CMK (cell line): ENCODE measurements around the genes ETV5 and RTP2.

DNA sequence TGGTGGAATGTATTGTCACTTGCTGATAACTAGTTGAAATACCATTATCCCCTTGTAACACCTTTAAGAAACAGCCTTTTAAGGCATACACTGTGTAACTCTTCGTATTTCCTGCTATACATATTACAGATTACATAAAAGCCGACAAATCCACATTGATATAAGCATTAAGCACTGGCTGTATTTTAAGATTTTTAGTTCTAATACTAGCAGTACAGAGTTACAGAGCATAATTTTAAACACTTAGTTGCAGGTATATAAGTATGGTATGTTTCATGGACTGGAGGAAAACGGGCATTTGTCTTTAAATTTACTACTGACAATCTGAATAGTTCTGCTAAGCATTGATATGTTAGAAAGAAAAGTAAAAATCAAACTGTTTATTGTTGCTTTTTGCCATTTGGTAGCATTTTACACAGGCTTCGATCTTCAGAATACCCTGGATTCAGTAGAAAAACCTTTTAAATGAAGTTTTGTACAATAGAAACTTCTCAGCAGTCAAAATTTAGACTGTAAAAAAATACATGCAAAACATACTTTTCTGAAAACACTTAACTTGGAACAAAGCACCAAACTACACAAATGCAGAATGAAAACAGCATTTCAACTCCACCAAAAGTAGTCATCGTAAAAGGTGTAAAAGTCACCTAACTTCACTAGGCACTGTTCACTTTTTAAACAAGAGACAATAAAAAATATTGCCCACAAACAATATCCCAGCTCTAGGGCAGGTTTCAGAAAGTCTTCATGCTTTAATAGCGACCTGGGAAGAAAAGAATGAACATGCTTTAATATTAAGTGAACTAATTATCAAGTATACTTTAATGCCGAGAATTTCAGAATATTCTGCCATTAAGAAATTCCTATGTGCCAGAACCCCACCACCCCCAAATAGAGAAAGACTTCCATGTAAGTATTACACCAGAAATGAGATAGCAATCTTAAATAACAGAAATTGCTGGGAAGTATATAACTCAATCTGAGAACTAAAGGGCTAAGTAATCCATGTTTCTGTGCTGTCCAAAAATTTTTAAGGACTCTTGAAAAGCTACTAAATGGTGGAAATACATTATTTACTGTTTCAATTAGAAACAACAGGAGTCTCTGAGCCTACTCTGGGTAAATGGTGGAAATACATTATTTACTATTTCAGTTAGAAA is 20.5 kb downstream of the TRA2B start:
- RRBS: no CpG with 5 or more reads among the region's 7 CpGs

- RRBS: no CpG with 5 or more reads among the region's 4 CpGs
These were observed 8.1 kb downstream of the TRA2B start for GRCh38 chr3:185929183-185930585.

GRCh38 chr3:185960486-185961319 is 22.9 kb upstream of the TRA2B start:
- RRBS: no CpG with 5 or more reads among the region's 4 CpGs

DNA sequence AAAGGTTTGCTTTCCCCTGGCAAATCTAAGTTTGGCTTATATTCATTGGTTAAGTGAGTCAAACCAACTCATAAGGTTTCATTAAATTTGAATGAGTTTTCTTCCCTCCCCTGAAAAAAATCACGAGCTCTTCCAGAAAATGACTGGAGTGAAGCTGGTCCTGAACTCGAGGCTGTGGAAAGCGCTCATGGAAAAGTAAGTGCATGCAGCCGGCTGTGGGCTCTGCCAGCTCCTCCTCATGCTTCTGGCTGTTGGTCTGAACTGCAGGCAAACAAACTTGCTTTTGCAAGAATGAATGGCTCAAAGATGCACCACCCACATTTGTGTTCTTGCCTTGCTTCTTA is 6.3 kb downstream of the ETV5 start:
- RRBS: no CpG with 5 or more reads among the region's 4 CpGs

DNA sequence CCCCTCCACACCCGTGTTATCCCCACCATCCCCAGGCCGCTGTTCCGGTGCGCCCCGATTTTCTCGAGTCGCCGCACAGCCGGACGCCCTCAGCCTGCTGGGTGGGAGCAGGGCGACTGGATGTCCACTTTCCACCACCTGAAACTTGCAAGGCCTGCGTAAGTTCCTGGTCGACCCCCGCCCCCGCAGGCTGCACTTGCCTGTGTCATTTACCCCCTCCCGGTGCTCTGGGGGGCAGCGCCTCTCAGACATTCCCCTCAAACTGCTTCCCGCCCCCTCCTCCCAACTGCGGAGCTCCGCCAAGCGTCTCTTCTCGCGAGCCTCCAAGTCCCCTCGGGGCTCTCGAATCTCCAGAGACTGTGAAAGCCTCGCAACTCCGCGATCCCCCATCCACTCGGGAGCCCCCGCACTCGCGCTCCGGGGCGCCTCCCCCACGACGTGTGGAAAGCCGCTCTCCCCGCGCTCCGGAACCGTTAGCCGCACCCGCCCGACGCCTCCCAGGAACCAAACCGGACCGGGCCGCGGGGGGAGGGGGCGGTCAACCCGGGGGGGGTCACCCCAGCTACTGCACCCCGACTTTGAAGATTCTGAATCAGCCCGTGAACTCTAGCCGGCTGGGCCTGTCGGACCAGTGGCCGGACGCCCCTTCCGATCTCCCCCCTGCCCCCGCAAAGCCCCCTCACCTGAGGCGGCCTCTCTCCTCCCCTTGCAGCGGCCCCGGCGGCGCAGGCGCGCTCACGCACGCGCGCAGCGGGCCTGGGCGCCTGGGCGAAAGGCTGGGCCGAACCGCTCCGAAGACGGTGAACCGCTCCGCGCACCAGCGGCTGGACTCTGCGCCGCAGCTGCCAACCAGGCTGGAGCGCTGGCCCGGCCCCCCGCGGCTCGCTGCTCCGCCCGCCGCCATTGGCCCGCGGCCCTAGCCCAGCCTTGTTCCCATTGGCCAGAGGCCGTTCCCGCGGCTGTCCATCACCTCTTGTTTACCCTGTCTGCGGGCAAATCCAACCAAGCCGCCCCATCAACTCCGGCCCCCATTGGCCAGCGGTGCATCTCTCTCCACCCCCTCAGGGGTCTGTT is at the start of gene ETV5:
ETV5 (minus strand) TSS at position 833 of the 1,074 bp plus-strand sequence.
- RRBS: 1% methylated on average over 30 of the region's 100 CpGs

DNA sequence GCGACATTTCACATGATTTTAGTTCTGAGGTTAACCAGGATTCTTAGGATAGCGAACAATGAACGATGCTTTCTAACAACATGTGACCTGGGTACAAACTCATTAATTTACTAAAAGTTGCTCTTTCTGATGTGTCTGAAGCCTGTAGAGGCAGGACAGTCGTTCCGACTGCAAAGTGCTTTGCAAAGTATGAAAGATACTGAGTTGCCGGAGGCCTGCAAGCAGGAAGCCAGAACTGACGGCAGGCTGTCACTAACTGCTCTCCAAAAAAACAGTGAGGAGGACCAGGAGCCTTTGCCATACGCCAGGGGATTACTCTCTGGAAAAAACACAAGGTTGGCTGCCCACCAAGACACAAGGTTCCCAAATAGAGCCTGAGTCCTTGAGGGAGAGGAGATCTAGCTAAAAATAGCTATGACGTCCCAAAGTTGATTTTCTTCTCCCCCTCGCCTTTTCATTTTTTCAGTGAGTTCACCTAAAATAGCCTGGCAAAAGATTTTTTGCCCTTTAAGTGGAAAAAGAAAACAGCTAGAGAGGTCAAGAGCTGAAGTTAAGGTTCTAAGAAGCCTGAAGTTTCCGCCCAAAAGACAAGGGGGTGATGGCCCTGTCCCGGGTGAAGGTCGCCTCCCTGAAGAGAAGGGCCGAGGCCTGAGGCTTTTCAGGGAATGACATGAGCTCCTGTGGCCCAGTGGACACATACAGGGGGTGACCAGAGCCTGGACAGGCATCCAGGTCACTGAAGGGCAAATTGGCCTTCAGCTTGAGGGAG is 44.7 kb upstream of the DGKG start:
- RRBS: no CpG with 5 or more reads among the region's 14 CpGs

DNA sequence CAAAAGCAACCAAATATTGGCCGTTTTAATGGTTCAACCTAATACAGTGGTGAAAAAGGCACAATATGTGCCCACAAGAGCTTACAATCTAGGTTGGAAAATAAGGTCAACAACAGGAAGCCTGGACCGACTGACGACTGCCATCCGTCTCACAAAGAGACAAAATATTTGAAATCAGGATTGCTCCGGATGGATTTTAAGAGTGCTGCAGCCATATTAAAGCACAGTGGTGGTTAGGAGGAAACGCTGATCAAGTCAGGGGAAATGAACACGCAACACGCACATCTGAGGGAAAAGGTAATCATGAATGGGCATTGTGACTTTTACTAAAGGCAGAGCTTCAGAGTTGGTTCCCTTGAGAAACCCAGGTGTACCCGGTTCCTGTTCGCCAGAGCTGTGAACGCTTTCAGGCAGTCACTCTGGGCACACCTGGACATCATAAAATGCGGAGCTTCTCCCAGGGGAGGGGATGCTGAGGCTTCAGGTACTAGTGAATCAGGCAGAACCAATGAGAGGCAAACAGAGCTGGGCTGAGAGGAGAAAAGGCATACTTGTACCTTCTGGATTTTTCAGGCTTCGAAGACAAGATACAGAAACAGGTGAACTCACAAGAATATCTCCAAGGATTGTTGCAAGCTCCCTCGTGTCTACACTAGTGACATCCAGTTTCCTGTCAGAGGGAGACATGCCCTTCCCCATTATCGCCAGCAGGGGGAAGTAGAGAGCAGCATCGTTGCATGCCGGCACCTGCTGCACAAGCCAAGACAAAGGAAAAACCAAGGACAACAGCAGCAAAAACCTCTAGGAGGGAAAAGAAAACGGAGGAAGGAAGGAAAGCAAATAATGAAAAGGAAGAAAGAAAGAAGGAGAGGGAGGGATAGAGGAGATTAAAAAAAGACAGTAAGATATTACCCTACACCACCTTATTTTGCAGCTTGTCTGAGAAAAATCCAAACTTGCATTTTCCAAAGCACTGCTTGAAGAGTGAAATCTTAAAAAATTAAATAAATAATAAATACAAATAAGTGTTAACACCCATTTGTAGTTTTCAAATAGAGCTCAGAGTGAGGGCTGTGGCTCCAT is 1.8 kb downstream of the AHSG start:
- RRBS: no CpG with 5 or more reads among the region's 18 CpGs

DNA sequence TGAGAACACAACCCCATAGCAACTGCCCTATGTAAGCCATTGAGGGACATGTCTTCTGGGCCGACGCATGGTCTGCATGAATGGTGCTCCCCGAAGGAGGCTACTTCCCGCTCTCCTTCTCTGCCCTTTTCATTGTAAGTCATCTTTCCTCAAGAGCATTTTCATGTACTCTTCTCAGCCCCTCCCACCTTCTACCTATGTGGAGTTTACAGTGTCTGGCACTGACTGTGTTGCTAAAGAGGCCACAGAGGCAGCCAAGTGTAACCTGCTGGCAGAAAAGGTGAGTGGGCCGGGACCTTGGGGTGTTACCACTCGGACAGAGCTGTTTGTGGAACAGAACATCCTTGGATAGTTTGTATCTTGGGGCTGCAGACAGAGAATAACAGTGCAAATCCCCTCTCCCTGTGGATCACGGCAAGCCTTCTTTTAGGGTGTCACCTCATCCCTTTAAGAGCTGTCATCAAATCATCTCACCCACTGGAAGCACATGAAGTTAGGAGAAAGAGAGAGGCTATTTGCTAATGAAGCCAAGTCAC is 5.6 kb downstream of the AHSG start:
- RRBS: no CpG with 5 or more reads among the region's 7 CpGs

GRCh38 chr3:186782483-186783492 is 589 bp upstream of the EIF4A2 start:
- RRBS: 1% methylated on average over 4 of the region's 62 CpGs

- RRBS: no CpG with 5 or more reads among the region's 9 CpGs
These were observed 3.7 kb downstream of the EIF4A2 start for GRCh38 chr3:186786800-186787668.

- RRBS: no CpG with 5 or more reads among the region's 7 CpGs
These were observed 11.9 kb downstream of the ST6GAL1 start for GRCh38 chr3:186942137-186942742.

DNA sequence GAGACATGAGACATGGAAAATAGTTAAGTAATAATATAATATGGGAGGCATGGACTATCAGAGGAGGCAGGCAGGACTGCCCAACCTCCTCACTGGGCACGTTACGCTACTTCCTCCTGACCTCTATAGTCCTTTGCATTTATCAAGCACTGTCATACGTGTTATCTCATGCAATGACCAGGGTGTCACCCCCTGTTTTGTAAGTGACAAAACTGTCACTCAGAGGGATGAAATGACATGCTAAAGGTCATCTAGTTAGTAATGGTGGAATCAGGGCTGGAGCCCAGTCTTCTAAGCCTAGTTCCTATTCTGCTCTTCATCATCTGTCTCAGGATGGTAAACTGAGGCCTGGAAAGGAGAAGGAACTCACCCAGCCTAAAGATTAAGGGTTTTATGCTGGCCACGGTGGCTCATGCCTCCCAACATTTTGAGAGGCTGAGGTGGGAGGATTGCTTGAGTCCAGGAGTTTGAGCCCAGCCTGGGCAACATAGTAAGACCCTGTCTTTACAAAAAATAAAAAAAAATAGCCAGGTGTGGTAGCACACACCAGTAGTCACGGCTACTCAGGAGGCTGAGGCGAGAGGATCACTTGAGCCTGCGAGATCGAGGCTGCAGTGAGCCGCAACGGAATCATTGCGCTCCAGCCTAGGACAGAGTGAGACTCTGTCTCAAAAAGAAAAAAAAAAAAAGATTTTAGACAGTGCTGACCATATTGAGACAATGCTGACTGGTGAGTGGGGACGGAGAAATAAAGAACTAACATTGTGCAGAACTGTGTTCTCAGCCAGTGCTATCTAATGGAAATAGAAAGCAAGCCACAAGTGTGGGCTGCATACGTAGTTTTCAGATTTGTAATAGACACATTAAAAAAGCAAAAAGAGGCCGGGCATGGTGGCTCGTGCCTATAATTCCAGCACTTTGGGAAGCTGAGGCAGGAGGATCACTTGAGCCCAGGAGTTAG is 67.0 kb downstream of the ST6GAL1 start:
- RRBS: no CpG with 5 or more reads among the region's 15 CpGs

DNA sequence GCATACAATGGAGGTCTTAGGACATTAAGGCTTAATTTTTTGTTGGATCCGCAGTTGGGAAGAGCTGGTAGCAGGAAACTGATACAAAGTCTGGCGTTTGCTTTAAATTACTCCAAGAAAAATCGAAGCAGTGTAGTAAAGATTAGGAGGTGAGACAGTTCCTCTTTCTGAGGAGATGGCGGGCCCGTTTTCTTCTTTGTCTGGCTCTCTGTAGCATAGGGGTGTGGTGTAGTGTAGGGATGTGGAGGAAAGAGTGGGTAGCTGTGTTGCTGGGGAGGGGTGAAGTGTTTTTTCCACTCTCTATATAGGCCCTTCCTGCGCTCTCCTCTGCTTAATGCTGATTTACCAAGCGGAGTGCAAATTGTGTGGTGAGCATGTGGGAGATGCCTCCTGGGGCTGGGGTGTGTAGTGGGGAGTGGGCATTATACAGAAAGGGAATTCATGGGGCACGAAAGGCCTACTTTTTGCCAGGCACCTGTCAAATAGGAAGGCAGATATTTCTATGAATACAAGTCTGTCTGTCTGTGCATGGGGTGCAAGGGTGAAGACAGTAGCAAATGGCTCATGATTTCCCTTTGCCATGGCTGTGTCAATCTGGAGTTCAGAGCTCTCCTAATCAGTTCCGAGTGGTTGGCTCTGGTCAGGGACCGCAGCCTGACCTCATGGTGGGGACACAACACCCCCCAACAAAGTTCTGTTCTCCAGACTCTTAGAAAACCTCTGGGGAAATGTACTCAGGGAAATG is 95.0 kb downstream of the ST6GAL1 start:
- RRBS: no CpG with 5 or more reads among the region's 10 CpGs

GRCh38 chr3:187042685-187043292 is 96.5 kb downstream of the RPL39L start:
- RRBS: no CpG with 5 or more reads among the region's 7 CpGs

GRCh38 chr3:187104922-187105378 is 34.3 kb downstream of the RPL39L start:
- RRBS: no CpG with 5 or more reads among the region's 9 CpGs

- RRBS: no CpG with 5 or more reads among the region's 1 CpG
These were observed 4.4 kb downstream of the MASP1 start for GRCh38 chr3:187287216-187287477.

- RRBS: no CpG with 5 or more reads among the region's 1 CpG
These were observed 877 bp downstream of the RTP4 start for GRCh38 chr3:187369085-187369439.

- RRBS: no CpG with 5 or more reads among the region's 3 CpGs
These were observed at the start of gene RTP2 for GRCh38 chr3:187702274-187702735. Gene RTP2 (minus strand): TSS chr3:187702557.

GRCh38 chr3:187721897-187722424 is 19.6 kb upstream of the RTP2 start:
- RRBS: no CpG with 5 or more reads among the region's 4 CpGs

DNA sequence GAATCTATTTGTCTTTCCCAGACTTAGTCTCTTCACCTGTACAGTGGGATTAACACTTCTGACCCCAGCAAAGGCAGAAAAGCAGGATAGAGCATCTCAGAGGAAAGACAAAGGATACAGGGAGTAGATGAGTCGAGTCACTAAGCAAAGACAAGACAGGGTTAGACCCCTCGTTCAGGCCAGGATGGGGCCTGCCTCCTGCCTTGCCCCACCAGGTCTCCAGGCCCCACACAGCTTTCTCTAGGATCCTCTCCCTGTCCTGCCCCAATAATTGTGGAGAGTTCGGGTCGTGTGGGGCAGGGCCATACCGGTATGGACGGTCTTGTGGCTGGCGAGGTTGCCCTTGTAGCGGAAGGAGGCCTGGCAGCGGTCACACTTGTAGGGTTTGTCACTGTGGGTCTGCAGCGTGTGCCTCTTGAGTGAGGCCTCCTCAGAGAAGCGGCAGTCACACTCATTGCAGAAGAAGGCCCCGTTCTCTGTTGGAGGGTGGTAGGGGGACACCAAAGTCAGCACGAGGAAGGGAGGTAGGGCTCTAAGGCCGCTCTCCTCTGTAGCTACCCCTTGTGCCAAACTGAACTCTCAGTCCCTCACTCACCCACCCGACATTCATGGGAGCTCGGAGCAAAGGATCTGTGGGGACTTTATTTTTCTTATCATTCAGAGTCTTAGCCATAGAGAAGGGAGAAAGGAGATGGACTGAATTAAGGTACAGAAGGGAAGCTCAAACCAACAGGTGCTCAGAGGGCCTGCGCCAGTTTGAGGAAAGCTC is 18.7 kb downstream of the BCL6 start:
- RRBS: no CpG with 5 or more reads among the region's 17 CpGs